Peripheral blood mononuclear cell (primary cell): ENCODE measurements around a stretch of chr14.

DNA sequence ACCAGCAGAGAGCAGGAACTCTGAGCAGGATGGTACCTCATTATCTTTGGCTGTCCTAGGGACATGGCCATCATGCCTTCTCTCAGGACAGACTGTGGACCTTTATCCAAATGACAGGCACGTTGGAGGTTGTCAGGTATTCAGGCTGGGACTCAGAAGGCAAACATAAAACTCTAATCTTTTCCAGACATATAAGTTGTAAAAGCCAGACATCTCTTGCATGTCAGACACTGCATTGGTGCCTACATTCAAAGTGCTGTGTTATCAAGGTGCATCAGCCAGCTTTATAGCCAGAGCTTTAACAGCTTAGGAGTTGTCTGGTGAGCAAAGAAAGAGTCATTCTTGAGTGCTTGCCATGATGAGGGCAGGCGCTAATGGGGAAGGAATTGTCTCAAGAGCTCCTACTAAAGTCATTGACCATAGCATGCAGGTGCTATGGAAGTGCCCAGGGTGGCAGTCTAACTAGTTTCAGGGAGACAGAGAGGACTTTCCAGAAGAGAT, 89.6 kb downstream of the PELI2 start:
- PRO-cap, 8 experiments: no peak in any of the 8 experiments

DNA sequence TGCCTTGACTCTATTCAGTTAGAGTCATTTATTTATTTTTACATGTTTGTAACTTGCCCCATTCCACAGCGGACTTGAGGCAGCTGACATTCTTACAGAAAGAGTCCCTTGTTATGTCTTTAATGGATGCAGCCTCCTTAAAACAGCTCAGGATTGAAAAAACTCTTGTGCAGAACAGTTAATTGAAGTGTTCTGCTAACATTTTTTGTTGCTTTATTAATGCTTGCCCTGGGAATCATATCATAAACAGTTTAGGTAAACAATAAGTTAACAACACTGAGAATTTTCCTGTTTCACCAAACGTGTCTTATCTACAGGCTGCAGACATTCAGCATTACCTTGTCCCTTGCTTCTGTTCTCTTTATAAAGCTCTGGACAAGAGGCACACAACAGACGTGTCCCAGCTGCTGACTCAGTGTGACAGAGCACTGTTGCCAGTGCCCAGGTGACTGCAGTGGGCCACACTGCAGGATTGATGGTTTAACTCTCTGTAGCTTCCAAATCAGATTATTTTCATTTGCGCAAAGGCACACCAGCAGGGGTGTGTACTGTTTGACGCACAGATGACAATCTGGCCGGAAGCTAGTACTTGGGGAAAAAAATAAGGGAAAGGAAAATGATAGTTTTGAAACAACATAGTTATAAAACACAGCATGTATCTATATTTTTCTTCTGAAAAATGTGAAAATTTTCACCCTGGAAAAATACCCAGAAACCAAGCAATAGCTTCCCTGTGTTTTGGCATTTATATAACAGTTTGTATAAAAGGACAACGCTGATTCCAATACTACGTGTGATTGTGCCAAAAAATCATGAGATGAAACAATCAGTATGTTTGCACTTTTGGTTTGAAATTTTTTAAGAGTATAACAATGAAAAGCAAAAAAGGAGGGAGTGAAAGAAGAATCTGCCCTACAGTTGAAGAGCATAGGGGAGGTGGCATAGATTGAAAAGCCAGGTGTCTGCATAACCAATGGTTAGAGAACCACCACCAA, 101.8 kb downstream of the PELI2 start:
- PRO-cap, 8 experiments: no peak in any of the 8 experiments

- PRO-cap, 8 experiments: no peak in any of the 8 experiments
Observed at GRCh38 chr14:56648491-56649030, 69.0 kb downstream of the TMEM260 start.

DNA sequence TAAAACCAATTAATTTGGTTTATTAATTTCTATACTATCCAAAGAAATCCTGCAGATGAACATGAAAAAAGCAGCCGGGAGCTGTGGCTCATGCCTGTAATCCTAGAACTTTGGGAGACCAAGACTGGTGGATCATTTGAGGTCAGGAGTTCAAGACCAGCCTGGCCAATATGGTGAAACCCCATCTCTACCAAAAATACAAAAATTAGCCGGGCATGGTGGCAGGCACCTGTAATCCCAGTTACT, 44.1 kb downstream of the OTX2 start:
- PRO-cap, 8 experiments: peak in 1 of 8 experiments; most common plus-strand start position 65 of the sequence (in 1)

GRCh38 chr14:56798000-56799021, 12.0 kb downstream of the OTX2 start:
- PRO-cap, 8 experiments: no peak in any of the 8 experiments

- PRO-cap, 8 experiments: no peak in any of the 8 experiments
Observed at GRCh38 chr14:56807686-56808188, 2.5 kb downstream of the OTX2 start.

DNA sequence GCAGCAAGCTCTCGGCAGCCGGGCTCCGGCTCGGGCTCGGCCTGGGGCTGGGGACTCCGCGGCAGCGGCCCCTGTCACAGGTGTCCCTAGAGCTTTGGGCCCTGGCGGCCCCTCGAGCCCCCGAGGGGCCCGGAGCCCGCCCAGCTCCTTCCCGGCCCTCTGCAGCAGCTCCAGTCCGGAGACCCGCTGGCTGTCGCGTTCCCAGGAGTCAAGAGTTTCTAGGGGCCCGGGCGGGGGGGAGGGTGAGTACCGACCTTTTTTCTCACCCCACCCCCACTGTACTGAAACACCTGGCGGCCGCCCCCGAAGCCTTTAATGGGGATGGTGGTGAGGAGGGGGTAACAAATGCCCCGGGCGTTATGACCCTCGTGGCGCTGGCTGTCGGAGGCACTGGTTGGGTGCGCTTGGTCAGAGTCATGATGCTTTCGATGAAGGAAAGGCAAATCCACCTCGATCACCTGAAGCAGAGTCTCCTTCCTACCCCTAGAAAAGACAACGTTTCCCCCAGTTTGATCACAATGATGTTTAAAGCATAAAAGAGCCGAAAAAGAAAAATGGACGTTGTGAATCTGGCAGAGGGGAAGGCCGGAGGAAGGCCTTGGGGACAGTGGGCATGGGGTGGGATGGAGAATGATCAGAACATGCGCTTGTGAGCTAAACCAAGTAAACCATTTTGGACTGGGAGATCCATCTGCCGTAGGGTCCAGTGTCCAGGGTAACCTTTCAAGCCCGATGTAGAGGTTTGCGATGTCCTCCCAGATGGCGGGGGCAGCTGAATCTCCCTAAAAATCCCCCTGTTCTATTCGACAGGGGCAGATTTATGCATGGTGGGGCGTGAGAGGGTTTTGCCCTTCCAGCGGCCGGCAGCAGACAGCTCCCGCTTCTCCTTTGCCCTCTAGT, 2.0 kb upstream of the OTX2 start:
- PRO-cap, 8 experiments: no peak in any of the 8 experiments

DNA sequence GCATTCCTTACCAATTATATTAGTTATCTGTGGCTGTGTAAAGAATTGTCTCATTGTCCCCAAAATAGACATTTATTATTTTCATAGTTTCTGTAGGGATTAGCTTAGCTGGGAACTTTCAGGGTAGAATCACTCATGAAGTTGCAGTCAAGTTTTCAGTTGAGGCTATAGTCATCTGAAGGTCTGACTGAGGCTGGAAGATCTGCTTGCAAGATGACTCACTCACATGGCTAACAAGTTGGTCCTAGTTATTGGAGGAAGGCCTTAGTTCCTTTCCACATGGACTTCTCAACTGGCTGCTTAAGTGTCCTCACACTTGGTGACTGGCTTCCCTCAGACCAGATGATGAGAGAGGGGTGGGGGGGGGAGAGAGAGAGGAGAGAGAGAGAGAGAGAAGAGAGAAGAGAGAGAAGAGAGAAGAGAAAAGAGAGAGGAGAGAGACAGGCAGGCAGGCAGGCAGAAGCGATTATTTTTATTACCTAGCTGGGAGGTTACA, 6.3 kb downstream of the AP5M1 start:
- PRO-cap, 8 experiments: no peak in any of the 8 experiments

DNA sequence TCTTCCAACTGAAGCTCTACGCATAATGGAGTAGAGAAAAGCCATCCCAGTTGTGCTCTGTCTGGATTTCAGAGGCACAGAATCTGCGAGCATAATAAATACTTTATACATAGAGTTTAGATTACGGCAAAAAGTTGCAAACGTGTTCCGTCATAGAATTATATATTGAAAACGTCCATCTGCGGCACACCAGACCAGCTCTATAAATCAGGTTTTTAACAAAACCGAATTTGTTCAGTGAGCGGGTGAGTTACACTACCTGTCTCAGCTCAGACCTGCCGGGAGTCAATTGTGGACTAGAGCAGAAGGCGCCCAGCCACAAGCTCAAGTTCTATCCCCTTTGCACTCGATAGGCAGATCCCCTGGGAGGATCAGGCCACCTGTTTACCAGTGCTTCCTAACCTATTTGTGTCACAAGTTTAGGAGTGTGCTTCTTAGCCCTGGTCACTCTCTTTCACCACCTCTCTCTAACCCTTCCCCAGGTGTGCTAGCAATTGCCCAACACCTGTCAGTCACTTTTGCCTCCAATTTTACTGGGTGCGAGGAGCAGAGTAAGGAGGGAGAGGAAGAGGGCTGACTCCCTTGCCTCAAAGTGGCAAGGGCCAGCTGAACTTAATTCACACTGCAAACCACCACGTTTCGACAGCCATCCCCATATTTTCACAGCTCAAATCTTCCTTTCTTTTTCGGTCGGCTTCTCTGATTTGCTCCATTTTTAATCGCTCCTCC, 822 bp upstream of the NAA30 start:
- PRO-cap, 8 experiments: no peak in any of the 8 experiments

DNA sequence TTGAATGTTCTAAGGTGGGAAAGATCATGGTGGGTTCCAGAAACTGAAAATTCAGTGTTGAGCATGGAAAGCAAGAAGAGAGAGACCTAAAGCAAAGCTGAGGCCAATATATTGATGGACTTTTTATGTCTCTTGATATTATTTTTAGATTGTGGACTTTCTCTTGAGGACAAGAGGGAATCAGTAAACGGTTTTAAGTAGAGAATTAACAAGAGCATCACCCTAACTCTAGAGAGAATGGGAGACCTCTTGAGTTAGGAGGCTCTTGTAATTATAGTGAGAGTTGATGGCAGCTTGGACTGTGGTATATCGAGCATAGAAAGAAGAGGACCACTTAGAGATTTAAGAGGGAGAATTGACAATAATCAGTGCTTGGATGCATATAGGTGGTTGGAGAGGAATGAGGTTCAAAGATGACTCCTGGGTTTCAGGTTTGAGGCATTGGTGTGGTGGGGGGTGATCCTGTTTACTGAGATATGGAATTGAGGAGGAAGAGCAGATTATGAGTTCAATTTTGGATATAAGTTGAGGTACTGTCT, 17.2 kb downstream of the NAA30 start:
- PRO-cap, 8 experiments: no peak in any of the 8 experiments

GRCh38 chr14:58239336-58240355, 5.0 kb upstream of the PSMA3 start:
- PRO-cap, 8 experiments: peak in 8 of 8 experiments; most common plus-strand start chr14:58239958 (in 4); most common minus-strand start chr14:58239971 (in 6)

- PRO-cap, 8 experiments: peak in 3 of 8 experiments; most common minus-strand start chr14:58299898 (in 3)
Observed at GRCh38 chr14:58299742-58300385, 1.5 kb downstream of the ARID4A start.

DNA sequence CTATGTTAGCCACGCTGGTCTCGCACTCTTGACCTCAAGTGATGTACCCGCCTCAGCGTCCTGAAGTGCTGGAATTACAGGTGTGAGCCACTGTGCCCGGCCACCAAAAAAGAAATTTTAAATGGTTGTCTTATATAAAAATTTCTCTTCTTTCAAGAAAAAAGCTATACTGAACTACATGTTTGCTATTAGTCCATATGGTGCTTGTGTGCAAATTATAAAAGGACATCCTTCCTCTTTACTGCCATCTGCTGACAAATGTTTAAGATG, 33.0 kb upstream of the TOMM20L start:
- PRO-cap, 8 experiments: no peak in any of the 8 experiments

- PRO-cap, 8 experiments: no peak in any of the 8 experiments
Observed at GRCh38 chr14:58656766-58657062, 19.0 kb downstream of the DACT1 start.

- PRO-cap, 8 experiments: no peak in any of the 8 experiments
Observed at GRCh38 chr14:58660019-58660414, 22.3 kb downstream of the DACT1 start.

- PRO-cap, 8 experiments: no peak in any of the 8 experiments
Observed at GRCh38 chr14:59265600-59266032, 77.1 kb downstream of the DAAM1 start.

DNA sequence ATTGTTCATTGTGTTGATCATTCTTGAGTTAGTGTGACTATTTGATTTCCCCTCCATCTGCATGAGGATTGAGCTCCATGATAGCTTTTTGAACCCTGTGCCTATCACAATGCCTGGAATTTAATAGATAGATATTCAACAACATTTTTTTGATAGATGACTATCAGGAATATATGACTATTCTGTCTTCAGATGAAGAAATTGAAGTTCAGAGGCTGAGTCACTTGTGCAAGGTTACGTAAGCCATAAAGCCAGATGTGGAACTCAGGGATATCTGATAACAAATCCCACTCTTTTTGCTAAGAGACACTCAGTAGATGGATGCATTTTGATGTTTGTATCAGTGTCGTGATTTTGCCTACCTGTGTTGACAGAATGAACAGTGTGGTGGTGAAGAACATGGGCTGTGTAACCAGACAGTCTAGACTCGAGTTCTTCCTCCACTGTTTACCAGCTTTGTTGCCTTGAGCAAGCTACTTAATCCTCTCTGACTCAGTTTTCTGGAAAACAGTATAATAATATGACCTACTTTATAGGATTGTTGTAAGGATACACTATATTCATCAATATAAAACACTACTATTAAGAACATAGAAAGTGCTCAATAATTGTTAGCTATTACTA, 93.9 kb downstream of the DAAM1 start:
- PRO-cap, 8 experiments: no peak in any of the 8 experiments

GRCh38 chr14:59336048-59336549, 129.1 kb downstream of the GPR135 start:
- PRO-cap, 8 experiments: no peak in any of the 8 experiments

GRCh38 chr14:59359405-59360083, 105.6 kb downstream of the GPR135 start:
- PRO-cap, 8 experiments: no peak in any of the 8 experiments

GRCh38 chr14:59919162-59919485, 48.5 kb upstream of the RTN1 start:
- PRO-cap, 8 experiments: no peak in any of the 8 experiments